Camera-type eye (tissue), 1 donor: ENCODE results near the gene MTG2.

GRCh38 chr20:62181884-62183169 is at the start of gene MTG2:
Gene MTG2 (plus strand): TSS chr20:62183028.
- RAMPAGE, long total RNA: no peak

DNA sequence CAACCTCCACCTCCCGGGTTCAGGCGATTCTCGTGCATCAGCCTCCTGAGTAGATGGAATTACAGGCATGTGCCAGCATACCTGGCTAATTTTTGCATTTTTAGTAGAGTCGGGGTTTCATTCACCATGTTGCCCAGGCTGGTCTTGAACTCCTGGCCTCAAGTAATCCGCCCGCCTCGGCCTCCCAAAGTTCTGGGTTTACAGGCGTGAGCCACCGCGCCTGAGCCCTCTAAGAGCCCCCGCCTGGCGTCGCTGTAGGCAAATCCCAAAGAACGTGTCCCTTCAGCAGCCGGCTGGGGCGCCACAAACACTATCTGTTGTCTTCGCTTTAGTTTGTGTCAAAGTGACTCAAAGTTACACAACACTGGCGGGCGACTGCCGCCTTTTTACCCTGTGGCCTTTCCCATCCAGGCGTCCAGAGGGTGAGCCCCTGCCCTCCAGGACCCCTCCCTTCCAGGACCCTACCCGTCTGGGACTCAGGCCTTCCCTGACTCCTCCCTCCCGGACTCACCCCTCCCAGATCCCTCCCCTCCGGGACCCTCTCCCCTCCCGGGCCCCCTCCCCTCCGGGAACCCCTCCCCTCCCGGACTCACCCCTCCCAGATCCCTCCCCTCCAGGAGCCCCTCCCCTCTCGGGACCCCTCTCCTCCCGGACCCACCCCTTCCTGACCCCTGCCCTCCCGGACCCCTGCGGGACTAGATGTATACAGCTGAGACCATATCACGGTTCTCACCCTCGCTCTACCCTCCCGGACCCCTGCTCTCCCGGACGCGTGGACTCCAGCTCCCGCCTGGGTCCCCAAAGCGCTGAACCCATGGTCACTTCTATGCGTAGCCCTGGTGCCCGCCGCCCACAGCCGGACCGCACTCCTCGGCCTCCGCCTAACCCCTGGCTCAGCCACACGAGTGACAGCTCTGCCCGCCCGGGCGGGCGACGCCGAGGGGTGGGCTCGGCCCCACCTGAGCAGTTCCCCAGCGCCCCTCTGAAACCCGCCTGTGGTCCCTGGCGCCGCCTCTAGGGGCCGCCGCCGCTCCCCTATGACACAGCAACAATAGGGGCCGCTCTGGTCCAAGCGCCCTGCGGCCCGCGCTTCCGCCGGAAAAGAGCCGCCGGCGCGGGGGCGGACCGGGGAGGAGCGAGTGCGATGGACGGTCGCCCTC is 696 bp upstream of the ADRM1 start:
- RAMPAGE, long total RNA: no peak

DNA sequence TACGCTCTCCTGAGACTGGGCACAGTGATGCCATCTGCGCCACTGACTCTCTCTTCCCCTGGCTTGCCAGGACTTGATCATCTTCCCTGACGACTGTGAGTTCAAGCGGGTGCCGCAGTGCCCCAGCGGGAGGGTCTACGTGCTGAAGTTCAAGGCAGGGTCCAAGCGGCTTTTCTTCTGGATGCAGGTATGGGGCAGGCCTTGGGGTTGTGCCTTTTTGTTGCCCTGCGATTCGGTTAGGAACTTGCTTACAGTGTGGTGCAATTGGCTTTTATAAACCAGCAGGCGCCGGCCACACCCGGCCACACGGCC is 1.6 kb downstream of the ADRM1 start:
- RAMPAGE, long total RNA: no peak

GRCh38 chr20:62372252-62372709 is 5.2 kb upstream of the LAMA5 start:
- RAMPAGE, long total RNA: no peak

DNA sequence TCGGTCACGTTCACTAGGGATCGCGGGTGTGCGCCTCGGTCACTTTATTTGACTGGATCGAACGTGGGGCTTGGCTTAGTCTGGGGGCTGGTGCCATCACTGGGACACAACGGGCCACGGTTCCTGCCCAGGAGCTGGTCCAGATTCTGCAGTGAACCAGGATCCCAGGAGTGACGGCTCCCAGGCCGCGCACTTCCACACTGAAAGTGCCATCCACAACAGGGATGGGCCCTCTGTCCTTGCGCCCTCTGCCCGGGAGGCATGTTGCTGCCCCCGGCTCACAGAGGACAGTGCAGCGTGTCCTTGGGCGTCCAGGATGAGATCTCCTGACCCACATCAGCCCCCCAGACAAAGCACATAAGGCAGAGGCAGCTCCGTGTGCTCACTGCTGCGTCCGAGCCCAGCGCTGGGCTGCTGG is 6.7 kb upstream of the LAMA5 start:
- RAMPAGE, long total RNA: no peak

DNA sequence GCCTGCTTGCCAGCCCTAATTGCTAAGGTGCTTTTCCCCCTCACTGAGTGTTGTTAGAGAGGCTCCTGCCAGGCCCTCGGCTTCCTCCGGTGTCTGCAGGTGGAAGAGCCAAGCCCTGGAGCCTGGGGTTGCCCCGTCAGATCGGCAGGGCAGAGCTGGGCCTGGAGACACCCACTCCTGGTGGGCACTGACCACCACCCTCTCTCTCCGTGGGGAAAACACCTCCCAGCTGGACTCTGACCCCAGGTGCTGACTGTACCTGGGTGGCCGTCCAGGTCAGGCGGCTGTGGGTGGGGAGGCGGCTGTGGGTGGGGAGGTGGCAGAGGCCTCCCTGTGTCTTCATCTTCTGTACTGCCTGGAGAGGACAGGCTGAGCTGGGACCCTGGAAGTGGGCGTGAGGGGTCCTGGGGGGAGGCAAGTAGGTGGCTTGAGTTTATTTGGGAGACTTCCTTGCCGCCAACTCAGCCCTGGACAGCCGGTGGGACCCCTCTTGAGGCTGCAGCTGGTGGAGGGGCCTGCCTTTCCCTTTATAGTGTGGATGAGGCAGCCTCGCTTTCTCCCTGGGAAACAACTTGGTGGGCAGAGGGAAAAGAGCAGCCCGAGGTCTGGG is 6.2 kb upstream of the CABLES2 start:
- RAMPAGE, long total RNA: no peak

DNA sequence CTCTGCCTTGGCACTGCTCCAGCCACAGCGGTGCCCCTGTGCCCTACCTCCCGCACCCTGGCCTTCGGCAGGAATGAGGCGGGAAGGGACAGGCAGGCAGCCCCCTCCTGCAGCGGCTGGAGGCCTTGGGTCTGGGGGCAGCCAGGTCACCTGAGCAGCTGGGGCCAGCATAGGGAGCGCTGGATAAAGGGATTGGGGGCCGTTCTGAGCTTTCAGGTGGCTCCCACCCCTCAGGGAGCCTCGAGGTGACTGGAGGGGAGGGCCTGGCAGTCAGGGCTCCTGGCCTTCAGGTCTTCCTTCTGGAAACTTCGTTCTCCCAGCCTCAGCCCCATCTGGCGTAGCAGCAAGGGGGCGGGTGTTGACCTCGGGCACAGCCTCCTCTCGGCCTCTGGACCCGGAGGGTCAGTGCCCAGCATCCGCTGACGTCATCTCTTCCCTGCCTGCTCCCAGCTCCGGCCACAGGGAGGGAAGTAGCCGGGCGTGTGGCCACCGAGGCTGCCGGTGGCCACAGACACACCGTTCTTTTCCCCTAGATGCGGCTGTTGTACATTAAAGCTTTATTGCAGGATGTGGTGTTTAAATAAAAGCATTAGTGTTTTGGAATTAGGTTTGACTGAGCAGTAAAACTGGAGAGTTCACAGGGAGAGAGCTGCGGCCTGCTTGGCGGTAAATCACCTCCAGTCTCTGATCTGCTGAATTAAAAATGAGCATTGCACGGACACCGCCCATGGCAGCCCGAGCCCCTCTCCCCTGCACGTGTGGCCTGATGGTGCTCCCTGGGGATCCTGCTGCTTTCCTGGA is 80.0 kb upstream of the GATA5 start:
- RAMPAGE, long total RNA: no peak

GRCh38 chr20:62571713-62572247 is 70.5 kb upstream of the SLCO4A1 start:
- RAMPAGE, long total RNA: no peak

DNA sequence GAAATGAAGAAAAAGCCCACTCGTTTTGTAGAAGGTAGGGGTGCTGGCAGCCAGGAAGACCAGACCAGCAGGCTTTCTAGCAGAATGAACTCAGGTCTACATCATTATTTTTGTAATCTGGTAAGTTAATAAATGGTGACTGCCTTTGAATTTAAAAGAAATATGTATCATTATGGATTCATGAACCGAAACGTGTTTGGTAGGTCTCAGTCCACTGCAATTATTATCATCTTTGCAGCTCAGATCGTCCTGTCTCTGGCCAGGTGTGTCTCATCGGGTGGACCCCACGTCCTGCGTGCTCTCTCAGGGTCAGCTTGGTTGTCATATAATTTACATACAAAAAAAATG is 69.0 kb upstream of the SLCO4A1 start:
- RAMPAGE, long total RNA: no peak

- RAMPAGE, long total RNA: no peak
Measured at GRCh38 chr20:62595281-62596281, 46.7 kb upstream of the SLCO4A1 start.

- RAMPAGE, long total RNA: no peak
Measured at GRCh38 chr20:62642799-62643184, 489 bp downstream of the SLCO4A1 start.

DNA sequence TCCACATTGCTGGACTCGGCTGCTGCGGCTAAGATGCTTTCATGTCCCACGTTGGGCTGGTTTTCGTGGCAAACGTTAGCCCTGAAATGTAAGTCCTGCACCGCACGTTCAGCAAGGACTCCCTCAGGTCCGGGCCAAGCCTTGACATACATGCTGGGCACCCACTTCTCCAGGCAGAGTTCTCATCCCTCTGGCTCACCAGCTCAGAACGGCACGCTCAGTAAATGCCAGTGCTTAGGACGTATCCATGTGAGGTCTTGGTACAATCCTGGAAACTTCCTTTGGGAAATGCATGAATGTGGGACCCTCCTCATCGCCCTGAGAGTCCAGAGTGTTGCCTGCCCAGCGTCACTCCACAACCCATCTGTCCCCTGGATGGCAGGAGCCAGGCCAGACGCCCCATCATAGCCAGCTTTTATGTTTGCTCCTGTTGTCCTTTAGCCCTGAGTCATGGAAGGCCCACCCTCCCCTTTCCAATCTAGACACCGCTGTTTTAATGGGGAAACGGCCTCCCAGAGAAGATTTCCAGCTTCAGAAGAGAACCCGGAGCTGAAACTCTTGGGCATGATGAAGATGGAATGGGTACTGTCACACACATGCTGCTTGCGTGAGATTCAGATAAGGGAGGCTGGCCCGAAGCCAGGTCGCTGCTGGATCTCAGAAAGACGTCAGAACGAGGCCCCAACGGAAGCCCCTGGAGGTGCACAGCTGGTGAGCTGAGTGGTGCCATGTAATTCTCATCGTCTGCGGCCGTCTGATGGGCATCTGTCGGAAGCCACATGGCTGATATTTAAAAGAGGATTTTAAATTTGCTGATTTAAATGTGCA is 8.7 kb downstream of the SLCO4A1 start:
- RAMPAGE, long total RNA: no peak

DNA sequence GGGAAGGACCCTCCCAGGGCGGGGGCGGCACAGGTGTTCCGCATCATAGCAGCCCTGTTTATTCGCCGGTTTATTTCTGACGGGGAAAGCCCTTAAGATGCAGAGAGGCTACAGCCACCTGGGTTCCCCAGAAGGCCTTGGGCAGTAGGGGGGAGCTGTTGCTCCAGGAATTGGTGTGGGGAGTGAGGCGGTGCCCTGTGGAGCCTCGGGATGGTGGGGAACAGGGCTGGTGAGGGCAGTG is 13.0 kb downstream of the SLCO4A1 start:
- RAMPAGE, long total RNA: no peak

DNA sequence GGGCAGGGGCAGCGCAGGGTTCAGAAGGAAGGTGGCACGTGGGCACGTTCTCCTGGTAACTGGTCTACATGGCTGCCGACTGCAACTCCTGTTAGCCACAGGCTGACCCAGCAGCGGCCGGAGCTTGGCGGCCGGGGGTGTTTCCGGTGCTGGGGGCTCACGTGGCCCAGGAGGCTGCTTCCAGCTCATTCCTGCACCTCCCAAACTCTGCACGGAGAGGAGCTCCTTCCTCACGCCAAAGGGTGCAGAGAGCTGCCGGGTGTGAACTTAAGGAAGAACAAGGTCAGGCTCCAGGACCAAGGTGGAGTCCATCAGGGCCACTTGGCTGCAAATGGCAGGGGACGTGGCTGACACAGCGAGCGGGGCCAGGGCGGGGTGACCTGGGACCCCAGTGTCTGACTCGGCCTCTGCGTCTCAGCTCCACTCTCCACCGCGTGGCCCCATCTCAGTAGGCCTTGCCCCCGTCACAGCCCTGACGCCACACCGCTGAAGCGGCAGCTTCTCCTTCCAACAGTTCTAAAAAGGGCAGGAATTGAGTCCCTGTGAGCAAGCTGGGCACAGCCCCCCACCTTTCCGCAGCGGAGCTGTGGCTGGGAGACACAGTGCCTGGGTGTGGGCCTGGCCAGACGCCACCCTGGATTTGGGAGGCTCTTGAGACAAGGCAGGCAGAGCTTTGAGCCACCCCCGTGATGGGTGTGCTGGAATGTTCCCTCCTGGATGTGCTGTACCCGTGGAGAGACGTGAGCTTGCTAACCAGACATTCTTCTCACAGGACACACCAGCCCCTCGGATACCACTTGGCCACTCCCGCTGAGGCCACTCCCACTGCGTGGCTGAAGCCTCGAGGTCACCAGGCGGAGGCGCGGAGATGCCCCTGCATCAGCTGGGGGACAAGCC is 13.5 kb downstream of the SLCO4A1 start:
- RAMPAGE, long total RNA: no peak

- RAMPAGE, long total RNA: no peak
Measured at GRCh38 chr20:62666157-62667014, 24.1 kb downstream of the SLCO4A1 start.

DNA sequence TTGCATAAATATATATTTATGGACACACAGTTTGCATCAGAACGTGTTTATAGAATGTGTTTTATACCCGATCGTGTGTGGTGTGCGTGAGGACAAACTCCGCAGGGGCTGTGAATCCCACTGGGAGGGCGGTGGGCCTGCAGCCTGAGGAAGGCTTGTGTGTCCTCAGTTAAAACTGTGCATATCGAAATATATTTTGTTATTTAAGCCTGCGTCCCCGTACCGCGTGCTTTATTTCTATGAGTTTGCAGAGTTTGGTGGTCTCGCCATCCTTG is 29.7 kb downstream of the SLCO4A1 start:
- RAMPAGE, long total RNA: no peak

GRCh38 chr20:62674632-62675746 is 32.7 kb downstream of the SLCO4A1 start:
- RAMPAGE, long total RNA: no peak

GRCh38 chr20:62704196-62705015 is 4.2 kb upstream of the NTSR1 start:
- RAMPAGE, long total RNA: no peak

GRCh38 chr20:62768400-62769017 is 27.8 kb upstream of the MRGBP start:
- RAMPAGE, long total RNA: no peak

DNA sequence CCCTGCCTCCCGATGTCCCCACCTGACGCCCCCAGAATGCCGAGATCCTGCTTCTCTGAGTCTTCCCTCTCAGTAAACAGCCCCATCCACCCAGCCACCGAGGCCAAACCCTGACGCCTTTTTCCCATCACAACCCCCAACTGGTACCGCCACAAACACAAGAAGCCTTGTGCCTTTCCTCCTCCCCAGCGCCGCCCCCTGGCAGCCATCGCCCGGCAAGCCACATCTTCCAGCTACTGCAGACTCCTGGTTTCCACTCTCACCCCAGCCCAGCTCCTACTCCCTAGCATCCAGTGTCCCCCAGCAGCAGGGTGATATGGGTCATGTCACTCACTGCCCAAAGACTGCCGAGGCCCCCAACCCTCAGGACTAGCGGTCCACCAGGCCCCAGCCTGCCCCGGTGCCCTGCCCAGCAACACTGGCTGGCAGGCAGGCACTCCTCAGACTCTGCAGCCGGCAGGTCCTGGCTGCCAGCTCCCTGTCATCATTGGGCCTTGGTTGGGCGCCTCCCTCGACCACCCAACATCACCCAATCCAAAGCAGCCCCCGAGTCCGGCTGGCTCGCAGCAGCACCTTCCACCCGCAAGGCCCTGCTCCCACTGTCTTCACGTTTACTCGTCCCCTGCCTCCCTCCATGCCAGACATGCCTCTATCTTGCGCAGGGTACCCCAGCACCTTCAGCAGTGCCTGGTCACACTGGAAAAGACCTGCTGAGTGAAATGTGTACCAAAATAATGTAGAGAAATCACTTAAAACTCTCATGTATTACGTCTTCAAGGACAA is 11.1 kb downstream of the TCFL5 start:
- RAMPAGE, long total RNA: no peak